Hepatocyte (in vitro differentiated cells and primary cell): Measurements from ENCODE around the gene OR6B2.

DNA sequence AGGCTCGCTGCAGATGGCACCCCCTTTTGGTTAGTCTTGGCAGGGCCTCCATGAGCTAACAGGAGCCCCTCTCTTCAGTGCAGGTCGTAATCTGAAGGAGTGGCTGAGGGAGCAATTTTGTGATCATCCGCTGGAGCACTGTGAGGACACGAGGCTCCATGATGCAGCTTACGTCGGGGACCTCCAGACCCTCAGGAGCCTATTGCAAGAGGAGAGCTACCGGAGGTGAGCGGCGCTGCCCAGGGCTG is 6.7 kb downstream of the ASB1 start:
- RAMPAGE, long total RNA: no peak
- RRBS: no CpG with 5 or more reads among the region's 9 CpGs

DNA sequence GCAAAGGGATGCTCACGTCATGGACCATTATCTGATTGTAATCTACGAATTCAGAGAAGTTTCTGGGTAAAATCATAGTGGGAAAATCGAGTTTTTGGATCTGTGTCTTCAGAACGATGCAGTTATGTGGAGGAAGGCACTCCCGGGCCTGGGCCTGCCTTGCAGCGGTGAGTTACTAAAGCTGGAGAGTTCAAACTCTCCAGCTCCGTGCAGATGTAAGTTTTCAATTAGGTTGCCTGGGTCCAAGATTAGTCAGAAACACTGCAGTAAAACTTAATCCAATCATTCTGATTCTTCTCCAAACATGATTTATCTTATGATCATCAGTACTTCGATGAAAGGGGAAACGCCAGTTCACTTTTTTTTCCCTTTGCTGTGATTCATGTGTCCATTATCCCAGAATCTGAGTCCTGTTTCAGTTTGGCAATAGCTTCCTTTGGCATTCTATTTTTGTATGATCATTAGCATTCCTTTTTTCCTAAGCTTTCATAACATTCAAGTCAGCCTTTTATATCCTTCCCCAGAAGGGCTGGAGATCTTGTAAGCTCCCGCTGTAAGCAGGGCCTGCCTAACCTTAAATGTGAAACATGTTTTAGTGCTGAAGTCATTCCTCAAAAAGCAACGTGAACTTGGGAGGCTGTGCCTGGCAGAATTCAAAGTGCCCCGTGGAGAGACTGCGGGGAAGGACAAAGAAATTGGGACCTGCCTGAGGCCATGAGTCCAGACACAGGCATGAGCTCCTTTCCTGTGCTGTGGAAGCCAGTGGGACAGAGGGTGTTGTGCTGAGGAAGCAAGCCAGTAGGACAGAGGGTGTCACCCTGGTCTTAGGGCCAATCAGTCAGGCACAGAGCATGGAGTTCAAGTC is 119.2 kb upstream of the TWIST2 start:
- RAMPAGE, long total RNA: no peak
- RRBS: no CpG with 5 or more reads among the region's 13 CpGs

- RAMPAGE, long total RNA: no peak
- RRBS: no CpG with 5 or more reads among the region's 11 CpGs
Measured at GRCh38 chr2:238791403-238791714, 56.5 kb upstream of the TWIST2 start.

GRCh38 chr2:238811051-238811640 is 36.7 kb upstream of the TWIST2 start:
- RAMPAGE, long total RNA: no peak
- RRBS: no CpG with 5 or more reads among the region's 8 CpGs

GRCh38 chr2:238895853-238896450 is 48.1 kb downstream of the TWIST2 start:
- RAMPAGE, long total RNA: no peak
- RRBS: no CpG with 5 or more reads among the region's 26 CpGs

- RAMPAGE, long total RNA: no peak
- RRBS: no CpG with 5 or more reads among the region's 19 CpGs
Measured at GRCh38 chr2:239109599-239110293, 261.9 kb downstream of the TWIST2 start.

DNA sequence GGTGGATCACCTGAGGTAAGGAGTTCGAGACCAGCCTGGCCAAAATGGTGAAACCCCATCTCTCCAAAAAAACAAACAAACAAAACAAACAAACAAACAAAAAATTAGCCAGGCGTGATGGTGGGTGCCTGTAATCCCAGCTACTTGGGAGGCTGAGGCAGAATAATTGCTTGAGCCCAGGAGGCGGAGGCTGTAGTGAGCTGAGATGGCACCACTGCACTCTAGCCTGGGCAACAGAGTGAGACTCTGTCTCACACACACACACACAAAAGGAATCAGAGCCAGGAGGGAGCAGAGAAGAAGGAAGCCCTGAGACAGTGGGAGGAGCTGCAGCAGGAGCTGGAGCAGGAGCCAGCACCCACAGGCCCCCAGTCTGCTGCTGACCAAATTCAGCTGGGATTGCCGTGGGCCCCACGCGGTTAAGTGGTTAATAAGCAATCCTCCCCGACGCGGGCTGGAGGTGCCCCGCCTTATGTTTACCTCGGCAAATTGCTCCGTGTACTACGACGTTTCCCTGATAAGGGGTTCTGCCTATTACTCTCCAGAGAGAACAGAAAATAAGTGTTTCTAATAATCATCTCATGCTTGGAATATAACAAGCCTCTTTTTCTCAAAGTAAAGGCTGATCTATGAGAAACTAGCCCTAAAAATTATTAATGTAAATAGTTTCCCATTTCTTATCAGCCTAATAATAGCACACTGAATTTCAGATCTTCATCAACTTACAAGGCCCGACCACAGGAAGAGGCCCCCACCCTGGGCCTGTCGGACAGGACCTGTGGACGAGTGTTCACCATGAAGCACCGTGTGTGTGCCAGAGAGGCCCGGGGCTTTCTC is 265.3 kb downstream of the TWIST2 start:
- RAMPAGE, long total RNA: no peak
- RRBS: 71% methylated on average over 1 of the region's 19 CpGs

DNA sequence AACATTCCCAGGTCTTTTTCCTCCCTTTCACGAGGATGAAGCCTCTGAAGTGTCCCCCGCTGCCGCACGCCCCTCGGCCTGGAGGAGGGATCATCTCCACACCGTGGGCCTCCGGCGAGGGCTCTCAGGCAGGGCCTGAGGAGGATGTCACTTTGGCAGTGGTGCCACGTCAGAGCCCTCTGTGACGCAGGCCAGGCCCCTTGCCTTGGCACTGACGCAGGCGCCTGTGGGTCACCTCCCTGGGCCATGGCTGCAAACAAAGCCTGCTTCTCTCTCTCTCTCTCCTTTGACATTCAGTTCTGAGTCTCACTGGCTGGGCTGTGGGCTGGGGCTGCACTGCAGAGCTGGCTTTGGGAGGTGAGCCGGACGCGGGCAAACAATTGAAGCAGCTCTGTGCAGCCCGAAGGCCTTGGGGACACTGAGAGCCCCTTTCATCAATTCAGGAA is 273.7 kb downstream of the TWIST2 start:
- RAMPAGE, long total RNA: no peak
- RRBS: no CpG with 5 or more reads among the region's 16 CpGs

GRCh38 chr2:239126413-239126675 is 274.5 kb downstream of the HDAC4 start:
- RAMPAGE, long total RNA: no peak
- RRBS: no CpG with 5 or more reads among the region's 11 CpGs

- RAMPAGE, long total RNA: no peak
- RRBS: 86% methylated on average over 3 of the region's 20 CpGs
Measured at GRCh38 chr2:239240366-239241098, 160.3 kb downstream of the HDAC4 start.

DNA sequence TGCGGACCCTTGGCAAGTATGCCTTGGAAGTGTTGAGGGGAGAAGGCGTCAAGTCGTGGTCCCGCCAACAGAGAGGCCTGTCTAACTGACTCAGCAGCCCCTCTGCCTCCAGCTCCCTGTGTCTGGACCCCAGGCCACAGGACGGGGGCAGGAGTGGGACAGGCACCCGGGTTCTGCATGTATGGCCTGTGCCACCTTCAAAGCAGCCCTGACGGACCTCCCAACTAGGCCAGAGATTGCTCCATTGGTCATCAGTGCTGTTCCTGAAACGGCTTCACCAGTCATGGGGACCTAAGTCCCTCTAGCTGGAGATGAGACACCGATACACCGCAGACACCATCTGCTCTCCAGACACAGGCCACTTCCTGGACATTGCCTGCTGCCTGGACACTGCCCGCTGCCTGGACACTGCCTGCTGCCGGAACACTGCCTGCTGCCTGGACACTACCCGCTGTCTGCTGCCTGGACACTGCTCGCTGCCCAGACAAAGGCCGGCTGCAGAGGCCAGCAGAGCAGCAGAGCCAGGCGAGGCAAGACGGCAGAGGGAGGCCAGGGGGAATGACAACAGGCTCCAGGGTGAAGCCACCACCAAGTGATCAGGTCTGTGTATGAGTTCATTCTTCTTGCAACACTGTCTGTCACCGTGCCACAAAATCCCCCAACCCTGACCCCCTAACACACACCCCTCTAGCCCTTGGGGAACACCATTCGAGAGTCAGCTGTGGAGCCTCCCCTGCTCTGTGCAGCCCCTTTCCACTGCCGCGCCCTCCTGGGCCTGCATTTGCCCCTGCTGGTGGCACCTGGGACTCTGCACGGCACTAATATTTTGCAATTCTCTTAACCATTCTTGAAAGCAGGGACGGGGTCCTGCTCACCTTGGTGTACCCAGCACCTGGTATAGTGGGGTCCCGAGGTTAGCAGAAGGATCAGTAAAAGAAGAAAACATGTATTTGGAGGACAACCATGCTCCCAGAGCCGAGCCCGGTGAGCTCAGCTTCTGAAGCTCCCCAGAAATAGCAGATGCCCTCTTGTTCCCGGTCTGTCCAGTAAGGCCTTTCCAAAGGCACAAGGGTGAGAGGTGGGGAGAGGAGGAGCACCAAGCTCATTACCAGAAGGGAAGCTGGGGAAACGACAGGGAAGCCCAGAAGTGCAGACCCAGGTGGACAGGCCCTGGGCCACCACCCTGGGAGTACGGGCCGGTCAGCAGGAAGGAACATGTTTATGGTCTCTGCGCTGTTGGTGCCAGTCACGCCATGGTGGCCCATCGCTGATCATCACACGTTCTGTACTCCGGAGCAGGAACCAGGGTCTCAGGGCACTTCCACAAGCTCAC is 124.1 kb downstream of the HDAC4 start:
- RAMPAGE, long total RNA: no peak
- RRBS: 76% methylated on average over 10 of the region's 35 CpGs

- RAMPAGE, long total RNA: no peak
- RRBS: 10% methylated on average over 1 of the region's 23 CpGs
Measured at GRCh38 chr2:239284773-239285732, 115.8 kb downstream of the HDAC4 start.

DNA sequence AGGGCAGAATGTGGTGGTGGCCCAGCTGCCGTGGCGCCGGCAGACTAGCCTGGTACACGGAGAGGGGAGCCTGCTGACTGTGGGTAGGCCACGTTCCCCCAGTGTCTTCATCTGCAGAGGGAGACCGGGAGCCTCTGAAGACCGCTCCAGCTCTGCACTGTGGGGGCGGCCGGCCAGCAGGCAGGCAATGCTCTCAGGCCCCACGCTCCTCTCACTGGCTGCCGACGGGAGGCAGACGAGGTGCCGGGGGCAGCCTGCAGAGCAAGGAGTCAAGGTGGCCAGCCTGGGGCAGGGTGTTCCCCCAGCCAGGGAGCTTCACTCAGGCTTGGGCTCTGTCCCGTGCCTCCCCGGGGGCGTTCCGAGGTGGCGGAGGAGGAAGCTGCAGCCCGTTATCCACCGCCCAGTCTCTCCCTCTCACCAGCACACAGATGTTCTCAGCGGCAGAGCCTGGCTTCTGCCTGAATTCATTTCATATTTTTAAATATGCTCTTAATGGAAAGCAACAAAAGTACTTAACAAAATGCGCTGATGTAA is 88.0 kb downstream of the HDAC4 start:
- RAMPAGE, long total RNA: no peak
- RRBS: 93% methylated on average over 7 of the region's 23 CpGs

- RAMPAGE, long total RNA: no peak
- RRBS: no CpG with 5 or more reads among the region's 13 CpGs
Measured at GRCh38 chr2:239381562-239382289, 19.1 kb downstream of the HDAC4 start.

DNA sequence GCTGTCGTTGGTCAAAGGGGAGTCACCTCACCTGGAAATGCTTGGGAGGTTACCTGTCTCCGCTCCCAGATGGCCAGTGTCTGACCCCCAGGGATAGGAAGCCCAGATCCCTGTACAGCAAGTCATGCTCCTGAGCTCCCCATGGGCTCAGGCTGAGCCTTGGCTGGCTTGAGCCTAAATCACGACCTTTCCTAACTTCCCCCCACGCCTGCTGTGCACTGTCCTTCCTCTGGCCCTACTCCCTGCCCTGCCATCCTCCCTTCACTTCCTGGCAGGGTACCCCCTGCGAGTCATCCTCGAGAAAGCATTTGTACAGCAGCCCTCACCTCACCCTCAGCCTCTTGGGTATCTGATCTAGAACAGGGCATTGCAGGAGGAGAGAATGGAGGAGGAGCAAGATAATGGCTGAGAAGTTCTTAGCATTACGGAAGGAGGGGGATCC is 9.2 kb upstream of the HDAC4 start:
- RAMPAGE, long total RNA: no peak
- RRBS: no CpG with 5 or more reads among the region's 7 CpGs

DNA sequence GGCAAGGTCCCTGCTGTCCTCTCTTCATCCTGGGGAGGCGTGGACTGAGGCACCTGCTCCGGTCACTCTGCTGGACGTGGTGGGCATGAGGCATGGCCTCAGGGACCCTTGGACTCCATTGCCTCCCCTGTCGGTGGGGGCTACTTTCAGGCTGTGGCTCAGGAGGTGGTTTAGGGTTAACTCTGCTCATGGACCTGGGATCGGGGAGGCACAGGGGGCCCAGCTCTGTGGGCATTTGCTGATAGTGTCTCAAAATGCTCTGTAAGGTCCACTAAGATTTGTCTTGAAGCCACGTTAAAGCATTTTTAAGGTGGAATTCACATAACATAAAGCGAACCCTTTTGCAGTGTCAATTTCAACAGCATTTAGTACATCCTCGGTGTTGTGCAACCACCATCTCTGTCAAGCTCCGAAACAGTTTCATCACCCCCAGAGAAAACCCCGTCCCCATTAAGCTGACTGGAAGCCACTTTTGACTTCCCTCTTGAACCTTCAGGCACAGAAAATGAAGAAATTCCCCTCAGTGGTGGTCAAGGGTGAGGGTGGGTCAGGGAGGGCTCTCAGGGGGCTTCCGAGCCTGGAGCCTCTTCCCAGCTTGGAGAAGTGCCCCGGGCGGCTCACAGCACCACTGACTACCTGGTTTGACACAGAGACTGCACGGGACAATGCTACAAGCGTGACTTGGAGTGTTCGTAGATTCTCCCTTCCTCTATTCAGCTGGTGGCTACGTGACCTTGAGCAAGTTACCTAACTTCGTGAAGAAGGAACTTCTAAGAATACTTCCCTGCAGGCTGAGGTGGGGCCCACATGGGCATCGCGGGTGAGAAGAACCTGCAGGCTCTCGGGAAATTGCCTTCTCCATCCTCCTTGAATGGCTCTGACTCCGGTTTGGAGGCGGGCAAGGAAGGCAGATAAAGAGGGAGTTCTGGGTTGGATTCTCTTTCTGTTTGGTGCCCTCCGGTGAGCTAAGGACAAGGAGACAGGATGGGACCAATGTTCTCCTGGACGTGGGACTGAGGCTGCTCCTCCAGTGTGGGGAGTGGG is 100.2 kb upstream of the HDAC4 start:
- RAMPAGE, long total RNA: no peak
- RRBS: 79% methylated on average over 3 of the region's 25 CpGs

GRCh38 chr2:240030319-240030865 is at the start of gene OR6B2:
OR6B2 (minus strand) TSS chr2:240030429.
- RAMPAGE, long total RNA: no peak
- RRBS: no CpG with 5 or more reads among the region's 6 CpGs

DNA sequence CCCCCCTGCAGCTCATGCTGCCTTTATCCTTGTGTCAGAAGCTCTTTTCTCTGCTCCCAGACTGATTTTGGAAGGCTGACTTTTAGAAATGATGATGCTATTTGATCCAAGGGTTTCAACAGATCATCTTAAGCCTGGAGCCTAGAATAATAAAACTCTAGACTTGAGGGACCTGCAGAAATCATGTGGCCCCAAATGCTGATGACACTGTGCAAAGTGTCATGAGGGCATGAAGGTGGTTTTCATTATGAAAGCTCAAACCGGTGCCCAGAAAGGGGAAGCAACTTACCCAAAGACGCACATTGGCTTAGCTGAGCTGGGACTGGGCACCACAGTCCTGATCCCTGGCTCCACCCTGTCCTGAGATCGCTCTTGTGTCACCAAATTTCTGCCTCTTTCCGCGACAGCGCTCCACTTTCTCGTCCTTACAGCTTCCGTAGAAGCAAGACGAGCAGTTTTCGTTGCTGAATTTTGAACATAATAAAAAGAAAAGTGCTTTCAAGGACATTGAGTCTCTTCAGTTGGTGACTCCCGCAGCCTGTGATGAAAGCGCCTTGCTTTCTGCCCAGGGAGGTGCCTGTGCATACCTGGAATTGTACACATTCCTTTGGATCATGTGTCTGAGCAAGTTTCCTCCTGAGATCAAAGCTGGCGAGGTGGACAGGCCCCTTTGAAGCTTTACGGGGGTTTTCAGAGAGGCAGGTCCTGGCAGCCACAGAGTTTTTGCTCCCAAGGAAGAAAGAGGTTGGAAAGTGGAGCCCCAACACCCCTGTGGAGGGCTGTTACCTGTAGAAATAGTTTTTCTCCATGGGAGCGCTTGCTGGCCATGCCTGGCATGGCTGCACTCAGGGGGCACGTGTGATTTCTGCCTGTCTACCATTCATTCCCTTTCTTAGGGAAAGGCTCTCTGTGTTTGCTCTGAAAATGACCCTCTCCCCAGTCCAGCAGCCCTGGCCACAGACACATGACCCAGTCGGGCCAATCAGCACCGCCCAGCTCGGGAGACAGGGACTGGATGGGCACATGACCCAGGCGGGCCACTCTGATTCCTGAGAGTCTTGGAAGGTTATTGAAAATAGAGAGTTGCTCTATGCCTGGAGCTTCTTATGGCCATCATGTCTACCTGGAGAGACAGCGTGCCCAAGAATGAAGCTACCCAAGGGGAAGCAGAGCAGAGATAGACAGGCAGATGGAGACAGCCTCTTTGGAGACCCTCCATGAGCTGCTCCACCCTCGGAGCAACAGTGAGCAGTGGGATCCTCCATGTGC is 115.5 kb upstream of the OTOS start:
- RAMPAGE, long total RNA: no peak
- RRBS: no CpG with 5 or more reads among the region's 22 CpGs

- RAMPAGE, long total RNA: no peak
- RRBS: no CpG with 5 or more reads among the region's 3 CpGs
Measured at GRCh38 chr2:240269493-240269719, 128.9 kb upstream of the OTOS start.

DNA sequence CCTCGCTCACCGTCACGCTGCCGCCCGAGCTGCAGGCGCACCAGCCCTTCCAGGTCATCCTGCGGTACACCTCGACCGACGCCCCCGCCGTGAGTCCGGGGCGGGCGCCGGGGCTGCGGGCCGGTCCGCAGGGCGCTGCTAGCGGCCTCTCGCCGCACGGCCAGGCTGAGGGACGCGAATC is 632 bp downstream of the RNPEPL1 start:
- RAMPAGE, long total RNA: no peak
- RRBS: 0% methylated on average over 6 of the region's 26 CpGs